ENCODE measurements around the genes NLRP14, OVCH2, OR5P2 and RPL27A.

DNA sequence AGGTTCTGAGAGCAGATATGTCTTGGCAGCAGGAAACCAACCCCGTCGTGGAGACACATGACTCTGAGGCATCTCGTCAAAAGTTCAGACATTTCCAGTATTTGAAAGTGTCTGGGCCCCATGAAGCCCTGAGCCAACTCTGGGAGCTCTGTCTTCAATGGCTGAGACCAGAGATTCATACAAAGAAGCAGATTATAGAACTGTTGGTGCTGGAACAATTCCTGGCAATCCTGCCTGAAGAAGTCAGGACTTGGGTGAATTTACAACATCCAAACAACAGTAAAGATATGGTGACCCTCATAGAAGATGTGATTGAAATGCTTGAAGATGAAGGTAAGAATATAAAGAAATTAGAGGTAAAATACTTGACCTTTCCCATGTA, 6.1 kb downstream of the ZNF215 start:
- PRO-cap: no peak
- RAMPAGE, long total RNA, 4 experiments: no peak in any of the 4 experiments

DNA sequence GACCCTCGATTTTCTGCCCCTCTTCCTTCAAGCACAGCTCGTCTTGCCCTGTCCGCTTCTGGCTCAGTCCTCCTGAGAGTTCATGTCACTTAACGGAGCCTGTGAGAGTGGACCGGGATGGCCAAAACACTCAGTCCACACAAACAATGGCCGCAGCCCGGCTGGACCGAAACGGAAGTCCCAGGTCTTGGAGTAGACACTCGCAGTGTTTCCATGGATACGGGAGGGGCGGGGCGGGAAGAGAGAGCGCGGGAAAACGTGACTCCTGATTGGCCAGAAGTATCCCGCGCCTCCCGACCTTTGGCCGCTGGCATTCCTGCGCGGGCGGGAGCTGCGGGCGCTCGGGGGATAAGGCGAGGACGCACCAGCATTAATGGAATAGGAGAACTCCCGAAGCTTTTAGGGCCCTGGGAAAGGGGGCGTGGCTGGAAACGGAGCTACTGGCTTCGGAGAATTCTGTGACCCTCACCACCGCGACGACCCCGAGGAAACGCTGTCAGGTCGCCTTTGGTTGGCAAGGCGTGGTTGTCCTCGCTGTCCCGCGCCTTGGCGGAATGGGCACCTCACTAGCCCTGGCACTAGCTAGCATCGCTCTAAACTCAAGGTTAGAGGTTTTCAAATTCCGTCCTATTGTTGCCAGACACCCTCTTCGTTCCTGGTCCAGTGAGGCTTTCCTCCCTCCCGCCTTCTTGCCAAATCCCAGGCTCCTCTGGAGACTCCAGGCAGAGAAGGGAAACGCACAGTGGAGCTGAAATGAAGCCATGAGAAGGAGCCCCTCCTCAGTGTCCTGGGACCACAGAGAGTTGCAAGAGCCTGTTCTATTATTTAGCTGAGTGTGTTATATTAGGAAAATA, at the start of gene NLRP14:
NLRP14 (plus strand) TSS at position 313 of the 854 bp plus-strand sequence.
- PRO-cap: bidirectional peak, plus-strand start at position 327 of the sequence, minus-strand start at position 180 of the sequence
- RAMPAGE, long total RNA, 4 experiments: start-site peak on the minus strand in 4 of 4 experiments, centred at positions 165 to 172 of the sequence, 24 to 91 reads per replicate

DNA sequence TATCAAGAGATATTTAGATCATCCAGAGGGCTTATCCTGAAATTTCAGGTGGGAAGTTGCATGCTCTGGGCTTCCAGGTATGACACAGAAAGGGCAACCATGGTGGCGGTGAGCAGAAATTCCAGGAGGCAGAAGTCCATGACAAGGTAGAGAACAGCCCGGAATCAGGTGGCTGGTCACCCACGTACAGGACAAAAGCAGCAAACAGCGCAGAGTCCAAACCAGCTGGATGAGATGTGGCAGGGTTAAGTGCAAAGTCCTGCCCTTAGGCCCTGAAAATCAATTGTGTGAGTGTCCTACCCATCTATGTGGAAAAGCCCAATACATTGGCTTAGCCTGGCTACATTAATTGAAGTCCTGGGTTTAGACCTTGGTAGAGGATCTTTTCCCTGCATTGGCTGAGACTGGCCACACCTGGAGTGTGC, 11.6 kb downstream of the PPFIBP2 start:
- PRO-cap: no peak
- RAMPAGE, long total RNA, 4 experiments: no peak in any of the 4 experiments

GRCh38 chr11:7573348-7574387, 59.9 kb downstream of the PPFIBP2 start:
- PRO-cap: no peak
- RAMPAGE, long total RNA, 4 experiments: no peak in any of the 4 experiments

DNA sequence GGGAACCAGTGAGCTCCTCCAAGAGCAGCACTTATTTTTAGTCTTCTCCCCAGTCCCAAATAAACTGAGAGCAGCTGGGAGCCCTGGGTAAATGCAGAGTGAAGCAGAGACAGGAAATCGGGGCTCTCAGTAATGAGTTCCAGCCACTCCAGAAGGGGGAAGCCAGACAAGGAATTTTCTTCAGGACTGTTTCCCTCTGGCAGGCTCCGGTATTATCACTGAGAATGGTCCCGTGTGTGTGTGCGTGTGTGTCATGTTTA, 63.1 kb downstream of the PPFIBP2 start:
- PRO-cap: bidirectional peak, plus-strand start at position 90 of the sequence, minus-strand start outside the sequence
- RAMPAGE, long total RNA, 4 experiments: start-site peak on the plus strand in 2 of 4 experiments, centred at positions 101 to 193 of the sequence, 7 to 20 reads per replicate

DNA sequence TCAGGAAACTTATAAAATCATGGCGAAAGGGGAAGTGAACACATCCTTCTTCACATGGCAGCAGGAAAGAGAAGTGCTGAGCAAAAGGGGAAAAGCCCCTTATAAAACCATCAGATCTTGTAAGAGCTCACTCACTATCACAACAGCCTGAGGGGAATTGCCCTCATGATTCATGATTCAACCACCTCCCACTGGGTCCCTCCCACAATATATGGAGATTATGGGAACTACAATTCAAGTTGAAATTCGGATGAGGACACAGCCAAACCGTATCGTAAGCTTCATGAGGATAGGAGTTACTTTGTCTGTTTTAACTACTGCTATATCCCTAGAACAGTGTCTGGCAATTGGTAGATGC, 3.9 kb upstream of the CYB5R2 start:
- PRO-cap: no peak
- RAMPAGE, long total RNA, 4 experiments: no peak in any of the 4 experiments

DNA sequence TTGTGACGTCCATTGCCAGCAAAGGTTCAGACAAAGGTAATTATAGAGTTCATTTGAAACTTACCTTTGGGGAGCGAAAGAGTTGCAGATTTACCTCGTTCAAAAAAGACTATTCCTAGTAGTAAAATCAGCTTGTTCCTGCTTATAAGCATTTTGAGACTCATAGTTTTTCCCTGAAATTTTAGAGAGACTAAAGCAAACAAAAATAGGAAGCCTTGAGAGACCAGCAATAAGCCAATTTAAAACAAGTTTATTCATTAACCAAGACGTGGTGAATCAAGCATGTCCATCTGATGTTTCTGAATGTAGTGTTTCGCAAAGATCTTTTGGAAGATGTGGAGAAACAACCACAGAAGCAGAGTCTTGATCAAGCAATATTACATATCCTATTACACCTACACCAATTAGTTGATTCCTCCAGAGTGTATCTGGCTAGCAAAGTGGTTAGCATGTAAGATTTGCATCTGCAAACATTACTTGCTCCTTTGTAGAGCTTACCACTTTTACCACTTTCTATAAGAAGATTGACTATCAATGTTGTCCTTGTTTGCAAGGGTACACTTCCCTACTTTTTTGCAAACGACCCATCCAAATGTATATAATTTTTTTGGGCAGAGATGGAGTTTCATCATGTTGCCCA, at the start of gene OVCH2:
OVCH2 (minus strand) TSS at position 235 of the 640 bp plus-strand sequence.
- PRO-cap: no peak
- RAMPAGE, long total RNA, 4 experiments: no peak in any of the 4 experiments

DNA sequence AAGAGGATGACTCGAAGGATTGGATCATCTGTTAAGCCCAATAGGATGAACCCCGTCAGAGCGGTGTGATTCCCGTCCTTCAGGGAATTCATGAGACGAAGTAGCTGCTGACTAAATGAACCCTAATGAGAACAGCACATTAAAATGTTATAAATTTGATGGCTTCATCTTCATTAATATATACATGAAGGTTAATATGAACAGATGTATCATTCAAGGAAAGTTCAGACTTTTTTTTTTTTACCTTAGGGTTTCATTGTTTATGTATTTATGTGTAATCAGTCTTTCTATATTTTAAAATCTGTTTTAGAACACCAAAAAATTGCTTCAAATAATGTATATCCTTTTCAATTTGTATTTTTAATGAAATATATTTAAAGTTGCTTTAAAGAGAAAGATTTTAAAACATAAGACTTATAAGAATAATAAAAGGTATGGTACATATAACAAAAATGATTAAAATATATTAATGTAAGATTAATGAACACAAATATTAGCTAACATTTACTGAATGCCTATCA, at the start of gene OR5P2:
OR5P2 (minus strand) TSS at position 92 of the 521 bp plus-strand sequence.
- PRO-cap: no peak
- RAMPAGE, long total RNA, 4 experiments: no peak in any of the 4 experiments

DNA sequence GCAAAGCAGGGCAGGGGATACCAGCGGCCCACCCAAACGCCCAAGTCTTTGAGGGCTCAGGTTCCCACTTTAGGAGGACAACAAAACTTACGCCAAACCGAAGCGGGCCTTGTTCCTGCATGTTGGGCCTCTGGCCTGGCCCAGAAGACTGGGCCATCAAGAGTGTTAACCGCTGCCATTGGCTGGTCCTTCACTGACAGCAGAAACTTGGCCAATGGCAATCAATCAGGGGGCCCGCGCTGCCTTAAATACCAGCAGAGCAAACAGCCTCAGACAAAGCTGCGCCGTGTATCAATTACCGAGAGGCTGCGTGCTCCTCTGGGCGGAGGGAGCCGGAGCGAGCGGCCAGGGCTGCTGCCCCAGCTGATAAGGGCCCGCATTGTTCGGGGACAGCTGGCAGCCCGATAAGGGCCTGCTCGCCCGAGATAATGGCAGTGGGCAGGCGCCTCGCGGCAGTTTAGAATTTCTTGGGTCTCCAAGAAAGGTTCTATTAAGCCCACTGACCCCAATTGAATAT, 37.4 kb upstream of the RIC3 start:
- PRO-cap: no peak
- RAMPAGE, long total RNA, 4 experiments: no peak in any of the 4 experiments

GRCh38 chr11:8223997-8224542, 39.6 kb downstream of the LMO1 start:
- PRO-cap: no peak
- RAMPAGE, long total RNA, 4 experiments: no peak in any of the 4 experiments

GRCh38 chr11:8258789-8259354, 4.8 kb downstream of the LMO1 start:
- PRO-cap: no peak
- RAMPAGE, long total RNA, 4 experiments: no peak in any of the 4 experiments

- PRO-cap: no peak
- RAMPAGE, long total RNA, 4 experiments: no peak in any of the 4 experiments
Measured at GRCh38 chr11:8283435-8284238, 20.0 kb upstream of the LMO1 start.

GRCh38 chr11:8310724-8311276, 47.1 kb upstream of the LMO1 start:
- PRO-cap: no peak
- RAMPAGE, long total RNA, 4 experiments: no peak in any of the 4 experiments

DNA sequence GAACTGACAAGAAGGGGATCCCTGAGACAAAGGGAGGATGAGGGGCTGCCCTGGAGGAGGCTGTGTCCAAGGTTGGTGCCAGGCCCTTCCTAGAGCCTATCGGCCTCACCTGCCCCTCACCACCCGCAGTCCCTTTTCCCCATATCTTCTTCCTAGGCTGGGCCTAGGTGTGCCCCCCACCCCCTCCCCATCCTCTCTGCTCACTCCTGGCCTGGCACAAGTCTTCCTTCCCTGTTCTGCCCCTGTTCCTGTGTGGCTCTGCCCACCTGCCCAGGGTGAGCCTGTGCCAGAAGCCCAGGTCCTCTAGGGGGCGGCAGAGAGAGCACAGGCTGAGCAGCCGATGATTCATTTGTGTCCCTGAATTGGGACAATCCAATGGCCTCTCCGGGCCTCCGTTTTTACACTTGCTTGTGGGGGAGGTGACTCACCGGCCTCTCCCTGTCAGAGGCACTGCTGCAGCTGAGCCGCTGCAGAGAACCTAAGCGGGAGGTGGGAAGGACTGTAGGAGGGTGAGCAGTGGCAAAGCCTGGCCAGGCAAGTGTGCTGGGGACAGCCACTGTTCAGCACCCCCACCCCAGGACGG, 65.1 kb upstream of the LMO1 start:
- PRO-cap: no peak
- RAMPAGE, long total RNA, 4 experiments: no peak in any of the 4 experiments

DNA sequence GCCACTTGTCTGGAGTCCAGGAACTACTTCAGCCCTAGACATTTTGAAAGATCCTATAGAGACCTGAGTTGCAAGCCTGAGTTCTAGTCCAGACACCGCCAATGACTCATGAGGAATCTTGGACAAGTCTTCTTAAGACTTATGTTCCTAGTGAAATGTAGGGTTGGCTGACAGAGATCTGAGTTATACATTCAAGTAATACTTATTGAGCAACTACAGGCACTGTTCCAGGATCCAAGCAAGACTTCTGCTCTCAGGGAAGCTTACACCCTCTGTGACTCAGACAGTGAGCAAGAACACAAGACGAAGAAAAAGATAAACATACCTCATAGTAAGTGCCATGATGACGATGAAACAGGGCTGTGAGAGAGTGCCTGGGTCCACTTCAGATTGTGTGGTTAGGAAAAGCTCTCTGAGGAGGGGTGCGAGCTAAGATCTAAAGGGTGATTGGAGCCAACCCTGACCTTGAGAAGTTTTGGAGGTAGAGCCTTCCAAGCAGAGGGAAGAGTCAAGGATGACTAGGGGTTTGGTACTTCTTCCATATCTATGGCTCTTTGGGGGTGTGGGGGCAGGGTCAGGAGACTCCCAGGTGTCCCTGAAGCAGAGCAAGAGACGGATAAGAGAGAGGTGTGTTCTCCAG, 10.3 kb upstream of the STK33 start:
- PRO-cap: unidirectional peak, plus-strand start at position 341 of the sequence
- RAMPAGE, long total RNA, 4 experiments: no peak in any of the 4 experiments

DNA sequence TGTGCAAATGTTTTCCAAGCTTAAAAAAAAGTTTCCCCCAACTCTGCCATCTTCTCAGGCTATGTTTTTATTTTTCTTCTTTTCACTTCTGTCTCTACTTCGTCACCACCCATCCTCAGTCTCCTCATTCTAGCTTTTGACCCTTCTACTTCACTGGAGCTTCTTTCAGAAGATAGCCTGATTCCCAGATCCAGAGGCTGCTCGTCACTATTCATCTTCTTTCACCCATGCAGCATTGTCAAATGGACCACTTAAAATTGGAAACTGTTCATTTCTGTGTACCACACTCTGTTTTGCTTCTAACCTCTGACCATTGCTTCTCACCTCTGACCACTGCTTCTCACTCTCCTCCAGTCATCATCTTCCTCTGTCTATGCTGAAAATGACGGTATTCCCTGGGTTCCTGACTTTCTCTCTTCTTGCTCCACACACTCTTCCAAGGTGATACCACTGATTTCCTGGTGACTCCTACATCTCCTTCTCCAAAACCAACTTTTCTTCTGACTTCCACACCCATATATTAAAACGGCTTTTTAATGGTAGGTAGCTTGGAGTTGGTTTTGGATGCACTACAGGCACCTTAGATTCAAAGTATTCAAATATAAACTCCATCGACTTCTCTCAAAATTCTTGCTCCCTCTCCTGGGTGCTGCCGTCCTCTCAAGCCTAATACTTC, 37.7 kb downstream of the TRIM66 start:
- PRO-cap: no peak
- RAMPAGE, long total RNA, 4 experiments: no peak in any of the 4 experiments

GRCh38 chr11:8682505-8683706, at the start of gene RPL27A:
Gene RPL27A (plus strand): TSS chr11:8682792.
- PRO-cap: bidirectional peak, plus-strand start at chr11:8682792, minus-strand start at chr11:8682654
- RAMPAGE, long total RNA, 4 experiments: start-site peak on the plus strand in 4 of 4 experiments, at chr11:8682772-8682815 at its widest, 1,129 to 2,718 reads per replicate; start-site peak on the minus strand in 3 of 4 experiments, at chr11:8682646-8682719 at its widest, 17 to 62 reads per replicate

DNA sequence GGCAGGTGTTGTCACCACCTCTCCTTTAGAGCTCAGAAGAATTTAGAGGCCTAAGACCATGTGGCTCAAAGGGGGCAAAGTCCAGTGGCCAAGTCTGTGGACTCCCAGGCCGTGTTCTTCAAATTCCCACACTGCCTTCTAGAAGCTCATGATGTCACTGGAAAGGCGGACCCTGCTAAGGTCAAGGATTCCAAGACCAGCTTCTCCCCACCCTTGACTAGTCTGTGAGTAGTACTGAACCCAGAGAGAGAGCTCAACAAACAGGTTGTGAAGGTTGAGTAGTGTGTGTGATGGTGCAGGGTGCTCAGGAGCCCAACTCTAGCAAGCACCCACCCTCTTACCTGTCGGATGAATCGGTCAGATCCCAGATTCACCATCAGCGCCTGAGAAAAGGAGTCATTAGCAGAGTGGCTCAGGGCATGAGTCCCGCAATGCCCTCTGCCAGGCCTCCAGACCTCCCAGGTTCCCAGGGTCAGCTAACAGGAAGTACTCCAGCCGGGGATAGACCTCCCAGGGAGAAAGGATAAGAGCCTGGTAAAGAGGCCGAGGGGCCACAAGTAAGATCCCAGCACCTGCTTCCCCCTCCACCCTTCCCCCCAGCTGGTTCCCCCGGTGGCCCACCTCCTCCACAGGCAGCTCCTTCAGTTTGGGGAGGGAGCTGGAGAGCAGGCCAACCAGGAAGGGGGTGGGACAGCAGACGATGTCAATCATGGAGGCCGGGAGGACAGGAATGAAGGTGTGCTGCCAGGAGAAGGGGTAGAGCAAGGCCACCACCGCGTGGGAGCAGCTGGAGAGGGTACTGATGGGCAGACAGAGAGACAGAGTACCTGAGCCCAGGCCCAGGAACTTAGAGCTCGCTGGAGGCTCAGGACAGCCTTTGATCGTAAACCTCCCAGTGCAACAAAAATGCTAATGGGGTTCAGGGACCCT, 16.3 kb downstream of the RPL27A start:
- PRO-cap: no peak
- RAMPAGE, long total RNA, 4 experiments: no peak in any of the 4 experiments

DNA sequence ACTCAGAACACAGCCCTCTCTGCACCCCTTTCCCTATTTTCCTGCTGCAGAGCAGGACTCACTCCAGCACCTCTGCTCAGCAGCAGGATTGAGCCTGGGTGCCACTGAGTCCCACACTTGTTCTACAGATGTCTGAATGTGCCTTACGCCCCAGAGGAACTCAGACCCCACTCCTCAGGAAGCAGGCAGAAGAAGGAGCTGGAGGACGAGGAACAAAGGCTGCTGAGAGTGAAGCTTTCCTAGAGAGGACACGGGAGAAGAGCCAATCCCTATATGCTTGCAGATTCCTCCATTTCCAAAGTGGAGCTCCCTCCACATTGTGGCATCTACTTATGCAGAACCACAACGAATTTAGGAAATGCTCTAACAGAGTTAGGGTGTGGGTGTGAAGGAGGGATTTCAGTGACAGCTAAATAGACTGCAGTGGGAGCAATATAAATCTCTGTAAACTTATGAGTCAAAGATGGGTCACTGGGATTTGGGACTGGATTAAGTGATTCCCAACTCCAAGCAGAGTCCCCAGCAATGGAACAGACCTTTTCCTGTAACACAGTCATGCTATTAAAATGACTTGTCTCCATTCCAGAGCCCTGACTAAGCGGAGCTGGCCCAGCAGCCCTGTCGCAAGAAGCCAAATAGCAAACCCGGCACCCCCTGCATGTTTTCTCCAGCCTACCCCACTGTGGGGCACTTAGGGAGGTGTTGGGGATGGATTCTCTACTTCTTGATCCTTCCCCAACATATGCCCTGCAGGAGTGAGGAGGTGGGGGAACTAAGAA, 36.5 kb downstream of the RPL27A start:
- PRO-cap: bidirectional peak, plus-strand start at position 593 of the sequence, minus-strand start at position 527 of the sequence
- RAMPAGE, long total RNA, 4 experiments: no peak in any of the 4 experiments

DNA sequence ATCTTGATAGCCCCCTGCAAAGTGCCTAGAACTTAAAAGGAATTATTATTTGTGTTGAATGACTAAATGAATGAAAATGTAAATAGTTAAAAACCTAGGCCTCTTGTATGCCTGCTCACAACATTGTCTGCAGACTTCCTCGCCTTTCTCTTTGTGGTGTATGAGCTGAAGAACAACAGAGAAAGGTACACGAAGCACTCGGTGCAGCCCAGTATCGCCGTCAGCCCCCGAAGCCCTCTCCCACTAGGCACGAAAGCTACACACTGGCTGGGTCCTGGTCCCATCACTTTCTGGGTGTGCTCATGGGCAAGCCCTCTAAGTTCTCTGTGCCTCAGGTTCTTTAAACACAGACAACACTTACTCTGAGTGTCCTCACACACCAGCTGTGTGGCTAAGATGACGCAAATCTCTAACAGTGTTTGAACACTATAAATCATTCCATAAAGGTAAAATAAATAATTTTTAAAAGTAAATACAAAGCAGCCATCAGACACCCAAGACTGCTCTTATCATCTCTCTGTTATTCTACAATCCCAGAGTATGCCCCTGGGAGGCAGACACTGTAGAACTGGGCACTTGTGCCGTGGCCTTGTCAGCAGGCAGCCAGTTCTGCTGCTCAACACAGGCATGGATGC, 56.6 kb downstream of the RPL27A start:
- PRO-cap: no peak
- RAMPAGE, long total RNA, 4 experiments: no peak in any of the 4 experiments